HGPS cell (cell line): ENCODE measurements around a stretch of chr10.

DNA sequence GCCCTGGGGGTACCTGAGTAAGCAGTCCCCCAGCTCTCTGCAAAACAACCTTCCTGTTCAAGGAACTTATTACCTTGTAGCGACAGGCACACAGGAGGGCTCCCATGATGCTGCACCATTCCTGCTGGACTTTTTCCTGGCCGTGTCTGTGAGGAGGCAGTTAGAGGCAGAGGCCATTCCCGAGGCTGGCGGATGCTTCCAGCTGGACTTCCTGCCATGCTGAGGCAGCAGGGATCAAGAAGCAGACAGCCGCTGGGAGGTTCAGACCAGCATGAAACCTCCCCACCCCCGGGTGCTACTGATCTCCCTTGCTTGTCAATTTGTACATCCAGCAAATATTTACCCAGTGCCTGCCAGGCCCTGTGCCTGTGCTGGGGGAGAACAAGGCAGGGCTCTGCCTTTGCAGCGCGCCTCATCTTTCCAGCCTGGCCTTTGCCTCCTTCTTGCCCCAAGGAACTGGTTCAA is 28.8 kb downstream of the SLC29A3 start:
- RRBS: no CpG with 5 or more reads among the region's 8 CpGs

- RRBS: no CpG with 5 or more reads among the region's 4 CpGs
Observed at GRCh38 chr10:71589900-71590318, 129.7 kb downstream of the C10orf105 start.

- RRBS: 79% methylated on average over 3 of the region's 11 CpGs
Observed at GRCh38 chr10:71616903-71617540, 102.6 kb downstream of the C10orf105 start.

GRCh38 chr10:71750160-71750982 is 22.9 kb downstream of the VSIR start:
- RRBS: no CpG with 5 or more reads among the region's 18 CpGs

- RRBS: no CpG with 5 or more reads among the region's 34 CpGs
Observed at GRCh38 chr10:71814563-71815423, 36.3 kb downstream of the PSAP start.

DNA sequence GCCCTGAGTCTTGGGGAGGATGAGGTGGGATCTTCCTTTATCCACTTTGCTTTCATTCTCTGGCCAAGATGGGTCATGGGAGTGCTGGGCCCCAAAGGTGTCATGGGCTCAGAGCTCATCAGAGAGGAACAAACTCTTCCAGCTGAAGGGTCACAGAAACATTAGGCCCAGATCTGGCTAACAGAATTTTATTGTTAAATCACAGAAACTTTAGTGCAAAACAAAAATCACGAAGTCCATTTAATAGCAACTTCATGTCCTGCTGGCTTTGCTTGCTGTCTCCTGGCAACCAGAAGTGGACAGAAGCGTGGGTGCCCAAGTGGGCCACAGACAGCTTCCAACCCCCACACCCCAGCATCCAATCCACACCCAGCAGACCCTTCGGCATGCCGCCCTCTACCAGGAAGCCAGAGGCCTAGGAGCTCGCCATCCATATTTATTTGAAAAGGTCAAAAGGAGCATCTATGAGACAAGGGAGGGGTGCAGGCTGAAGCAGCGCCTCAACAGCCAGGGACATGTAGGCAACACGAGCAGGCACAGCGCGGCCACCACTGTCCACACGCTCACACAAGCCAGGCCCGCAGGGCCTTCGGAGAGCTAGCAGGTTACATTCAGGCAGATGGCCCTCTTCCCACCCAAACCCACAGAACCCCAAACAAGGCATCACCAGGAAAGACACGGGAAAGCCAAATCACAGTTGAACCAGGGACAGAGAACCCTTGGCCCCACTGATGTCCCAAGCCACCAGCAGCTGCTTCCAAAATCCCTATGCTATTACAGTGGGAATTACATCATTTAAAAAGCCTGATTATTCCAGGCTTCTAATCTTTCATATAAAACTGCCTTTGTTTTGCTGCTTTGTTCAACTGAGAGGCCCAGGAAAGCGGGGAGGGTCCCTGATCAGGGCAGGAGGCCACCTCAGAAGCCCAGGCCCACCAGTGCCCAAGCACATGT is 34.6 kb downstream of the PSAP start:
- RRBS: no CpG with 5 or more reads among the region's 14 CpGs

- RRBS: no CpG with 5 or more reads among the region's 8 CpGs
Observed at GRCh38 chr10:71837126-71837630, 13.9 kb downstream of the PSAP start.

- RRBS: no CpG with 5 or more reads among the region's 7 CpGs
Observed at GRCh38 chr10:71850397-71850609, 748 bp downstream of the PSAP start.

DNA sequence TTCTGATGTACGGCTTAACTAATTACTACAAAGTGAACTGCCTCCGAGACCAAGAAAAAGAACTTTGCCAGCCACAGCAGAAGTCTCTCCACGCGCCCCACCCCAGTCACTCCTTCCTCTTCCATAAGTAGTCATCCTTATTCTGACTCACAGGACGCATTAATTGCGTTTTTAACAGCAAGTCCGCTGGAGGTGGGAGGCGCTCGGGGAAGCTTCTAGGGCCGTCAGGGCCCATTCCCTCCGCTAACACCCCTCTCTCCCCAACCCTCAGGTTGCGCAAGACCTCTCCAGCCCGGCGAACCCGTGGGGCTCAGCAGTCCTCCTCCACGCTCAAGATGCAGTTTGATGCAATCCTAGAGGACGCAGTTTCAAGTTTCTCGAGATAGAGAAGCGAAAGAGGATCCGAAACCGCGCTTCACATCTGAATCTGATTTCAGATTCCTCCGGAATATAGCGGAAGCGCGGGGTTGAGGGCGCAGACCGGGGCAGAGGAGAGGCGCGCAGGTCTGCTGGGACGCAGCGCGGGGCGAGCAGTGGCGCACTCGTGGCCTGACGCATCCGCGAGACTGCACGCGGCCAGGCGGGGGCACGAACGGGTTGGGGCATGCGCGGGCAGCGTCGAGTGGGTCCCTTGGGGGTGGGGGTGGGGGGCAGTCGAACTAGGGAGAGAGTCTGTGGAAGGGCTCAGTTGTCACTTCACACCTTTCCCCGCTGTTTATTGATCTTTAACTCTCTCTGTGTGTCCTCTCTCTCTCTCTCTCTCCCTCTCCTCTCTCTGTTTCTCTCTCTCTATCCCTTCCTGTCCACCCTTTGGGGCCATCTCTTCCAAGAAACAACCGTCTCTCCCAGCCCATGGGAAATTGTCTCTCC is 37.8 kb upstream of the PSAP start:
- RRBS: no CpG with 5 or more reads among the region's 51 CpGs

DNA sequence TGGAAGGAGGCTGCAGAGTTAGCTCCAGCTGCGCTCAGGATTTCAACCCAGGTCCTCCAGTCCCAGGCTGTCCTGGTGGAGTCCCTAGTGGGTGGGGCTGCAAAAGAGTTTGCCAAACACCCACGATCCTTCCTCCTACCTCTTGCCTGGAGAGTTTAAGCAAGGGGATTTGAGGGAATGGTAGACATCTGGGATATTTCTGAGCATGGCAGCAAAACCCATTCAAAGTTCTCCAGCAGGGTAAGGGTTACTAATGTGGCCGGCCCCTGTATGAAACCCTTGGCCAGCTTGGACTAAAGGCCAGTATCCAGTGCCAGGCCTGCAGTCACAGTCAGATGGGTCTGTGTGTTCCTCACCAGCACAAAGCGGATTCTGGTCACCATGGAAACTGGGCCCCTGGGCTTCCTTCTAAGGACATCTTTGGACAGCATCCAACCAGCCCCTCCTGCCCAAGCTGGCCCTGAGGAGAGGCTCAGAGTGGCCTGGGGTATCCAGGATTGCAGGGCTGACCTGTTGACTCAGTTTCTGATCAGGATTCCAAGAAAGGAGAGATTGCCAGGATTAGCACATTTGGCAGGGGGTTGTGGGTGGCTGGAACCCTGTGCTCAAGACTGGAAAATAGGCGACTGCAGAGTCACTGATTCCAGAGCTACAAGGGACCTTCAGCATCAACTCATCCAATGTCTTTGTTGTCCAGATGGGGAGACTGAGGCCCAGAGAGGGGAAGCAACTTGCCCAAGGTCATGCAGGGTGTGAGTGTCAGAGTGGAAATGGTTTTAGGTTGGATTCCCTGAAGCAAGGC is 42.6 kb upstream of the CHST3 start:
- RRBS: no CpG with 5 or more reads among the region's 5 CpGs

DNA sequence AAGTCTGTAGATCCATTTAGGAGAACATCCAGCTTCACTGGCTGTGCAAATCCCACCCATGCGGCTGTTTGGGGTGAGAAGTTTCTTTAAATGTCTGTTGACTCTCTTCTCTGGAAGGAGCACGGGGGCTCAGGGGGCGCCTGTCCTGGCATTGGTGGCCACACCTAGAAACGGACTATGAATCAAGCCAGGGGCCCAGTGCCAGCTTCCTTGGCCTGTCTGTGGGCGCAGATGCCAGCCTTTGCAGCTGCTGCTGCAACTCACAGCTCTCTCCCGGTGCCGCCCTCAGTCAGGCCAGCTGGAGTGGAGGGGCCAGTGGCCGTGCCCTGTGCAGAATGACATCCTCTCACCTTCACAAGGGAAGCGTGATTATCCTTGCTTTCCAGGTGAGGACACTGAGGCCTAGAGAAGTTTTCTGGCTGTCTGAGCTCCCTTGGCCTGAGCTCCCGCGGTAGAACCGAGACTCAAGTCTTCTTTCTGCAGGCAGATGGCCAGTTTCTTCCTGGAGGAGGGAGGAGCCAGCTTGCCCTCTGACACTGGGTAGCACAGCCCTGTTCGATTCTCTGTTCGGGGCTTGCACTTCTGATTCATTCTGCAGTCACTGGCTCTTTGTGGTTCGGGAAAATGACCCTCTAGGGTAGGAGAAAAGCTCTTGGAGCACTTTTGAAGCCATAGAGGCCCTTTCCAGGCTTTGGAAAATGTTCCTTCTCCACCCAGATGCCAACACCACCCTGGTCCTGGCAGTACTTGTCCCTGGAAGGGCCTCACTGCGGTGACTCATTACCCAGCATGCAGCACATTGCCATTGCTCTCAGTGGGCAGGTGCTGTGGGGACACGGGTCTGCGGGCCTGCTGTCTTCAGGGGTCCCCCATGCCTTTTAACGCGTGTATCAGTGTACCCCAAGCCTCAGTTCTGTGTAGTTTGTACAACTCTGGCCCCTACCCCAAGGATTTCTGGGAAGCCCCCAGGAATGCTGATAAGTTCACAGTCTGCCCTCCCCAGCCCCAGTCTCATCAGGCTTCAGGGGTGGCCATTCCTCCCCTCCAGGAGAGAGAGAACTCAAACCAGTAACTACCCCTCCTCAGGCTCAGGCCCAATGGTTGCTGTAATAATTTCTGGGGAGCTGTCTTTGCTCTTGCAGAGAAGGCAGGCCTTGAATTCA is 11.7 kb downstream of the CHST3 start:
- RRBS: no CpG with 5 or more reads among the region's 20 CpGs

GRCh38 chr10:72009135-72010123 is 45.2 kb downstream of the CHST3 start:
- RRBS: no CpG with 5 or more reads among the region's 21 CpGs

DNA sequence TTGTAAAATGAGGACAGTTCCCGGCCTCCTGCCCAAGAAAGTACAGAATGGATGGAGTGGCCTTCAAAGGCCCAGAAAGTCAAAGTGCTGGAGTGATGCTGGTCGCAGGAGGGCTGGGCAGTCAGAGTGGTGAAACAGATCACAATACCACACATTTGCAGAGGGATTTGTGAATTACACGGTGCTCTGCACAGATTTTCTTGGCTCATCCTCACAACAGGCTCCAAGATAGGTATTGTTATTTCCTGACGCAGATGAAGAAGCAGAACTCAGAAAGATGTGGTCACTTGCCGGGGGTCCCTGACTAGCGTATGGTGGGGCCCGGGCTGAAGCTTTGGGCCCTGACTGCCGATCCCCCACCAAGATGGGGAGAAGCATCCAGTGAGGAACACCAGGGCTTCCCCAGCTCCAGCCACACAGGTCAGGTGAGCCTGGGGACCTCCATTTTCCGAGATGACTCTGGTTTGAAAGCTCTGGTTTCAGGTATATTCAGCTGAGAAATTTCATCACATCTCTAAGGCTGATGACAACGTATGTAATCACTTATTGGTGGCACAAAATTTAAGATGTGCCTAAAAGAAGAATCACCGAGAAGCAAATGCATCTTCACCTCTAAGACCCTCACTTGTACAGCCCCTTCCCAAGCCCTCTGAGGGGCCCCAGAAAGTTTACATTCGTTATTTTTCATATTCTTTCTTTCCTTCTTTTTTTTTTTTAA is 22.6 kb downstream of the SPOCK2 start:
- RRBS: 27% methylated on average over 1 of the region's 12 CpGs

- RRBS: no CpG with 5 or more reads among the region's 6 CpGs
Observed at GRCh38 chr10:72134914-72135522, 46.7 kb upstream of the SPOCK2 start.

GRCh38 chr10:72261444-72262068 is 12.2 kb upstream of the DDIT4 start:
- RRBS: no CpG with 5 or more reads among the region's 4 CpGs

DNA sequence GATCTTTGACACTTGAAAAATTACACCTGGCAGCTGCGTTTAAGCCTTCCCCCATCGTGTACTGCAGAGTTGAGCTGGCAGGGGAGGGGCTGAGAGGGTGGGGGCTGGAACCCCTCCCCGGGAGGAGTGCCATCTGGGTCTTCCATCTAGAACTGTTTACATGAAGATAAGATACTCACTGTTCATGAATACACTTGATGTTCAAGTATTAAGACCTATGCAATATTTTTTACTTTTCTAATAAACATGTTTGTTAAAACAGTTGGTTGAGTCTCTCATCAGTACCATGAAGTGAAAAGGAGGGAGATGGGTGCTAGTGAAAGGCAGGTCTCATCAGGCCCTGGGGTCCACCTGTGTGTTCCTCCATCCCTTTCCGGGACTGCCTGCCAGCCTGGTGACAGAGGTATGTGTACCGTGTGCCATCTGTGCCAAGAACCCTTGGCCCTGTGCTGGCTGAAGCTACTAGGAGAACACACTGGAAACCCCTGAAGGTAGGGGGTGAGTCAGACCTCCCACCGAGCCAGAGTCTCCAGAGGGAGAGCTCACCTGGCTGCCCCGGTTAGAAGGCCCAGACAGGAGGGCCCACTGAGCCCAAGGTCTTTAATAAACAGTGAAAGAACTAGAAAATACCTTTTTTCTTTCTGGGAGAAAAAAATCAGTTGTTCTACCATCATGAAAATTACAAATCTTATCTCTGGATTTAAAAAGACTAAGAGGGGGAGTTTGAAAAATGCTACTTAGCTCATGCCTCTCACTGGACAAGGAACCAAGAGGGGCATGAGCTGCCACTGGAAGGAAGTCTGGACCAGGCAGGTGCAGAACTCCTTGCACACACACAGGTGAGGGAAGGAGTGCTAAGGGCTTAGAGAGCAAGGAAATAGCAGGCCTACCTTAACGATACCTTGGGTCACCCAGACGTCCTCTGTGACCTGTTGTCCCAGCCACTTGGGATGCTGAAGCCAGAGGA is 2.3 kb downstream of the DDIT4 start:
- RRBS: no CpG with 5 or more reads among the region's 9 CpGs

DNA sequence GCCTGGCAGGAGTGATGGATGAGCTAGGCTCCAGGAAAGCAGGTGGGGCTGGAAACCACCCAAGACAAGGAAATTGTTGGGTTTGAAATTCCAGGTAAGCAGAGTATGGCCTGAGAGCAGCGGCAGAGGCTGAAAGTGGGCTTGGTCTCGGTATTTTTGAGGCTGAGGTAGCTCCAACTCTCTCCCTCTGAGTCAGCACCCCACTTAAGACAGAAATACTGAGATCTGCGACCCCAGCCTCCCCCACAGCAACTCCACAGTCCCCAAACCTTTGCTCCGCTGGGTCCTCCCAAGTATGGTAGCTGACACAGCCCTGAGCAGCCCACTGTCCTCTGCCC is 18.6 kb downstream of the DDIT4 start:
- RRBS: no CpG with 5 or more reads among the region's 4 CpGs

GRCh38 chr10:72449929-72450665 is 95.4 kb upstream of the DNAJB12 start:
- RRBS: no CpG with 5 or more reads among the region's 8 CpGs

DNA sequence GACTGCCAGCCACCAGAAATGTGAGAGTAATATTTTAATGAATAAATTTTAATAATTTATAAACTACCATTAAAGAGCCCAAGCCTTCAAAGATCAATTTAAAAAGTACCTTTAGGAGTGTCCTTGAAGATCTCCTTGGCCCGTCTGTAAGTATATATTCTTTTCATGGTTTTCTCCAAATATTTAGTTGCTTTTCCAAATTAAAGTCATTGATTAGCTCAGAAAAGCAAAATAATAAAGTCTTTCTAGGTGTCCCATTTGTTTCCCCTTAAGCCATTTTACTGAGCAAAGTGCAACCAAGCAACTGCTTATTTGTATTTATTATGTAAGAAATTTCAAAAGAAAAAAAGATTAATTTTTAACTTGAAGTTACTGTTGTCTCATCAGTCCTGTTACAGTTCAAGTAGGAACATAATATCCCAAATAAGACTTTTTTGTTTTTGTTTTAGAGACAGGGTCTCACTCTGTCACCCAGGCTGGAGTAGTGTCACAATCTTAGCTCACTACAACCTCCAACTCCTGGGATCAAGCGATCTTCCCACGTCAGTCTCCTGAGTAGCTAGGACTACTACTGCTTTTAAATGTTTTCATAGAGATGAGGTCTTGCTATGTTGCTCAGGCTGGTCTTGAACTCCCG is 102.1 kb downstream of the MICU1 start:
- RRBS: no CpG with 5 or more reads among the region's 4 CpGs

GRCh38 chr10:72688145-72688753 is 3.7 kb upstream of the MCU start:
- RRBS: no CpG with 5 or more reads among the region's 4 CpGs